LHCN-M2 (cell line): ENCODE results near the genes INSYN2B and FGF18.

DNA sequence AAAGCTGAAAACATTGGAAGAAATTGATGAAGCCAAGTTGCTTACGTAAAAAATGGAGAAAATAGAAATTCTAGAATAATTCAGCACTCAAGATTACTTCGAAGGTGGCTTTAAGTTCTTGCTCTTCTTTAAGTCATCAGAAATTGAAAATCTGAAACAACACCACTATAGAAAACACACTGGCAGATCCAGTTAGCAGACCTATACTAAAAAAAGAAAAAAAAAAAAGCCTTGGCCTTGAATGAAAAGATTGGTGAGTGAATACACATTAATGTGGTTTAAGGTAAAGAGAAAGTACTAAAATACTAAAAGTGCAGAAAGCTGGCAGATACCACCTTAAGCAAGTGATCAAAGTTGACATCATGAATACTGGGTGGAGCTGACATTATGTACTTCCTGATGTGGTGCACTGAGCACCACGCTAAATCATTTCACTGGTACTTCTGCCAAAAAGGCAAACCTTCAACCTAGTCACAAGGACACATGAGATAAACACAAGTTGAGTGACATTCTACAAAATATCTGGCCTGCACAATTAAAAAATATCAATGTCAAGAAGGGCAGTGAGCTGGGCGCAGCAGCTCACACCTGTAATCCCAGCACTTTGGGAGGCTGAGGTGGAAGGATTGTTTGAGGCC is 33.7 kb upstream of the PANK3 start:
- RAMPAGE, long total RNA = no peak

DNA sequence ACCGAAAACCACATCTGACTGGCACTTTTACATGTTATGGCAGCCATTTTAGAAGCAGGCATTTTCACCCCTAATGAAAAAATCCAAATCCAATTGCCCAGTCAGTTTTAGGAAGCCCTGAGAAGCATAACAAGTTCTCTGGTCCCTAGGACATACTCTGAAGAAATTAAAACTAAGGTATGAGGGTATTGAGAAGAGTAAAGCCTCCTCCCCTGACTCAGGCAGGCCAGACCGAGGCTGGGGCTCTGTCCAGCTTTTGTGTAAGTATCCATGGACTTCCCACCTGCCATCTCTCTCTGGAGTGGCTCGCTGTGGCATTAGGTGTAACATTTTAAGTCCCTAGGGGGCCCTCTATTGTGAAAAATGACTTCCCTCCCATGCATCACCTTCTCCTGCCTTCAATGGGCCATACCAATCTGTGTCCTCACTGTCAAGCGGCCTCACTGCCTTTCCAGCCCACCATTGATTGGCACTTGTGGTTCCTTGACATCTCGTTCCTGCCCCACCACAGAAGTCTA is 205.6 kb downstream of the SLIT3 start:
- RAMPAGE, long total RNA = no peak

- RAMPAGE, long total RNA = no peak
Observed at GRCh38 chr5:169980287-169980630, at the start of gene INSYN2B. INSYN2B (minus strand) TSS chr5:169980495.

DNA sequence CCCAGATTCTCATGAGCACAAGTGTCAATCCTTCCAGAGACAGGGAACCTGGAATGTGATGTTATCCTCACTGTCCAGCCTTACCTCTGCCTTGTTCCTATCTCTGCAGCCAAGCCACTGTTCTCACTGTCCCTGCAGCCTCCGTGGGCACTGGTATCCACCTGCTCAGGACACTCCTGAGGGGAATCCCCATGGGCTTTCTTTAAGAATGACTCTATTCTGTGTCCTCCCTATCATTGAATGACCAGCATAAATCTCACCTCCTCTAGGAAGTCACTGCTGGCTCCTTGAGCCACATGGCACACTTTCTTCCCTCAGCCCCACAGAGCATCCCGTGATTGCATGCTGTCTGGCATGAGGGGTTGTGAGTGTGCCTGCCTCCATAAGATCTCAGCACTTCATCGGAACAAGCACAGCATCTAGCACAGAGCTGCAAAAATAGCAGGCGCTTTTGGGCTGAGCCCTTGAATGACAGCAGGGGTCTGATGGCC is 27.2 kb downstream of the C5orf58 start:
- RAMPAGE, long total RNA = no peak

DNA sequence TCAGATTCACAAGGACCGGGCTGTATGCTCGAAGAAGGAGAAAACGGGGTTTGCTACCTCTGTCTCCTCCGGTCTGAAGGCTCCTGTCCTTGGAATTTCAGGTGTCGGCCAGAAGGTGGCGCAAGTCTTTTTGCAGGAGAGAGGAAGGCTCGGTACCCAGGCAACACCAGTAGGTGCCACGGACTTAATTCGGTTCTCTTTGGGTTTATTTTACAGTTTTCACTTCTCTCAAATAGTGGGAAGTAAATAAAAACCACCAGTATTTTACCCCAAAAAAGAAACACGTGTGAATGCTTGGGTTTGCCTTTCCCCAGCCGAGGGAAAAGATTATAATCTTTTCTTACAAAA is 29.7 kb downstream of the LCP2 start:
- RAMPAGE, long total RNA = no peak

- RAMPAGE, long total RNA = no peak
Observed at GRCh38 chr5:170280049-170280620, 17.4 kb downstream of the LCP2 start.

GRCh38 chr5:170295919-170296197 is 1.7 kb downstream of the LCP2 start:
- RAMPAGE, long total RNA = no peak

GRCh38 chr5:170336286-170336688 is 38.7 kb upstream of the LCP2 start:
- RAMPAGE, long total RNA = no peak

- RAMPAGE, long total RNA = no peak
Observed at GRCh38 chr5:170387778-170388407, 1.3 kb downstream of the KCNMB1 start.

DNA sequence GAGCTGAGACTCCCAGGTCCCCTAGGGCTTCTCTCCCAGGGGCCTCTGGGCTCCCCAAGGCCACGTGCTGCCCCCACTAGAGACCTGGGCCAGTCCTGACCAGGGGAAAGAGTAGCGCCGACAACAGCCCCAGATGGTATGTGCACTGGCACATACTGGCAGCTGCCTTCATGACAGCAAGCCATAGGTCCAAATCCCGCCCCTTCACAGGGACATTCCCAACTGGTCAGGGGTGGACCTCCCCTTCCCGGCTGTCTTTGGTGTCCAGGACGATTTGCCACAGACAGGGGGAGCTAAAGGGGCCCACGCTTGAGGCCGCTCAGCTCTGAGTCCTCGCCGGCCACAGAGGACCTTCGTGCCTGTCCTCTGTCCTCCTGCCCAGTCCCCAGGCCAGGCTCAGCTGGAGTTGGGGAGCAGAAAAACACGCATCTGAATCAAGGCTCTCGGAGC is 127.9 kb downstream of the KCNIP1 start:
- RAMPAGE, long total RNA = no peak

GRCh38 chr5:170718643-170718986 is 64.9 kb upstream of the GABRP start:
- RAMPAGE, long total RNA = no peak

GRCh38 chr5:170746241-170746918 is 37.1 kb upstream of the GABRP start:
- RAMPAGE, long total RNA = no peak

GRCh38 chr5:170753451-170753977 is 30.0 kb upstream of the GABRP start:
- RAMPAGE, long total RNA = no peak

GRCh38 chr5:171418787-171419747 is at the start of gene FGF18:
FGF18 (plus strand) TSS chr5:171419647.
- RAMPAGE, long total RNA = no peak

DNA sequence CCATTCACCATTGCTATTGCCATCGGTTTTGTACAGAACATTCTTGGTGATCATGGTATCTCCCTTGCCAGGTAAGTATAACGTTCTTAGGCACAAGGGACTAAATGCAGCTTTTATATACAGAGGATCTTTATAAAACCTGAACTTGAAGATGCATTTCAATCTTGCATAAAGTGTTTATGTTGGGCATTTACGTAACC is 91.3 kb downstream of the FGF18 start:
- RAMPAGE, long total RNA = no peak

DNA sequence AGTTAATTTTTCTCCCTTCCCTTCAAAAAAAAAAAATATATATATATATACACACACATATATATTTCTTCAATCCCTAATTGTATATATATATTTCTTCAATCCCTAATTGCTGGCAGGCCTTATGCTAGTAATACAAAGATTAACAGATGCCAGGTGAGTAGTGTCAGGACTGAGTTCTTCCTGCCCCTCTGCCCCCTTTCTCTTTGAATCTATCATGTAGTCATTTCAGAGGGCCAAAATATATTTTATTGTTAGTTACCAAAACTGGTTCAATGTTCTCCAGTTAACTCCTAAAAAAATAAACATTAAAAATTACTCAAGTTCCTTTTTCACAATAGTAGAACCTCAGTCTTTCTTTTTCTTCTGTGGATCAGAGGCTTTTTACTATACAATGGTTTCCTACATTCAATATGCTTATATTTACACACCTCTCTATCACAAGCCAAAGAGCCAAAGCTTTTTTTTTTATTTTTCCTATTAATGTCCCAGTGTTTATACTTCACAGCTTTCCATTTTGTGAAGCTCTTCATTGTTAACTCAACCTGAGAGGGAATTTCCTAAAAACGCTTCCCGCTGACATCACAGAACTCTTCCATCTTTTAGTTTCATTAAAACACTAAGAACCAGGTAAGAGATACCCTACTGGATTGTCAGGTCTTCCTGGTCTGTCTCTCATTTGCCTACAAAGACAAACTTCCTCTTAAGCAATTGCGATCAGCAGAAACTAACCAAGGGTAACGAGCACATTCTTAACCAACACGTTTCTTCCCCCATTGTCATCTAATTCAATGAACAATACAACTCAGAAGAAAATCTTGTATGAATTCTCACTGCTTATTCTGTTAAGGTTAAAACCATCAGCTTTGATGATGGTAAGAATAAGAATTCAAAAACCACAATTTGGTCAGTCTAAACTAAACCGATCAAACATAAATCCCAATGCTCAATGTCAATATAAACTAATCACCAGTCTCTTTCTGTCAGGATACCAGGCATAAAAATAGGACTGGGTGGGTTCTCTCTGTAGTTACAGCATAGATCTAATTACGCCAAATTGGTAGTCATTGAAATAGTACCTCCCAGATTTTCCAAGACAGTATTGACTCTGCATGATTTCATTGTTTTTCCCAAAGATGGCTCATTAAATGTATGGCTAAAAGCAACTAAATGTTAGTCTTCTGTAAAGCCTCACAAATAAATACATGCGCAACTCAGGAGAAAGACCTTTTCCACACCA is 6.7 kb downstream of the FBXW11 start:
- RAMPAGE, long total RNA = no peak

- RAMPAGE, long total RNA = no peak
Observed at GRCh38 chr5:172164613-172165506, 23.2 kb downstream of the STK10 start.

GRCh38 chr5:172370240-172370589 is 84.1 kb downstream of the SH3PXD2B start:
- RAMPAGE, long total RNA = no peak

- RAMPAGE, long total RNA = no peak
Observed at GRCh38 chr5:172410709-172411047, 43.6 kb downstream of the SH3PXD2B start.

GRCh38 chr5:172437323-172438076 is 16.8 kb downstream of the SH3PXD2B start:
- RAMPAGE, long total RNA = no peak